Neural progenitor cell (in vitro differentiated cells): ENCODE measurements around the genes PDE1B, OR6C1, OR6C65, RAB5B, RPL41 and MYL6B.

DNA sequence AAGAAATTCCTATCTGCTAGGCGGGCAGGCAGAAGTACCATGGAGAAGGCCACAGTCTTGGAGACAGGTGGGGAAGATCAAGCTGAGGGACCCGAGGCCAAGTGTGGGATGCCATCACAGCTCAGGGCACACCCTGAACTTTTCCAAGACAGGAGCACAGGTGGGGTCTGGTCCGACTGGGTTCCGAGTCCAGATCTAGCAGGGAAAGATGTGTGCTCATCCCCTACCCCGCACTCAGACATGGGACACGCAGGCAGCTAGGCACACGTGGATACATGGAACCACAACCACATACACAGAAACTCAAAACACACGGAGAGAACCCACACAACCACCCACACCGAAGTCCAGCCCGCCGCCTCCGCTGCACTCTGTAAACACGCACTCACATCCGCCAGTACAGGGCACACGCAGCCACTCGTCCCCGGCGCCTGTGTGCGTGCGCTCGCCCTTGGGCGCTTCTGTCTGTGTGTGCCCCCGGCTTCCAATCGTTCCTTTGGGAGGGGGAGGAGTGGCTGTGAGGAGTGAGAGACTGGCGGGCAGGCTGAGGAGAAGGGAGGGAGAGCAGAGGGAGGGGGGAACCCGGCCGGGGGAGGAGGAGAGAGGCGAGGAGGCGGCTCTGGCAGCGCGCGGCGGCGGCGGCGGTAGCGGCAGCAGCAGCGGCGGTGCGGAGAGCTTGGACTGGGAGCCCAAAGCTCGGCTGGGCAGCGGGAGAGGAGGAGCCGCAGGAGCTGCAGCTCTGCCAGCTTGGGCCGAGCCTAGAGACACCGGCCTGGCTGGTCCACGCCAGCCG, at the start of gene PDE1B:
Gene PDE1B (plus strand): TSS at position 625 of the 793 bp plus-strand sequence.
- RAMPAGE, long total RNA: no peak

GRCh38 chr12:54983474-54984074, 988 bp downstream of the TESPA1 start:
- RAMPAGE, long total RNA: no peak

DNA sequence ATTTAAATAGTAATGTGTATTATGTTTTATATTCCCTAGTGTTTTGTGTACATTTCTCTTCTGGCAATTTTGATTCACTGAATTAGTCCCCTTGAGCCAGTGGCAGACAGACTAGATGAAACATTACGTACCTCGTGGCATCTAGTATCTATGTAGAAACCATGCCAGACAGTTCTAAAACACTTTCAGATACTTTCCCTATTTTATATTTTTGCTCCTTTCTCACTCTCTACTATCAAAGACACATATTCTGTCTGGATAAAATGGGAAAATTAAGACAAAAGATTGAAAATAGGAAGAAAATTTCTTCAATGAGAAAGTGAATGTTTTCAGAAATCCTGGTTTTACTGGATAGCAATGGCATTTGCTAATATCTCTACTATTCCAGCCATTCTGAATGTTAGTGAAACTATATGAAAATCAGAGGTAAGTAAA, at the start of gene OR6C1:
Gene OR6C1 (plus strand): TSS at position 170 of the 435 bp plus-strand sequence.
- RAMPAGE, long total RNA: no peak

DNA sequence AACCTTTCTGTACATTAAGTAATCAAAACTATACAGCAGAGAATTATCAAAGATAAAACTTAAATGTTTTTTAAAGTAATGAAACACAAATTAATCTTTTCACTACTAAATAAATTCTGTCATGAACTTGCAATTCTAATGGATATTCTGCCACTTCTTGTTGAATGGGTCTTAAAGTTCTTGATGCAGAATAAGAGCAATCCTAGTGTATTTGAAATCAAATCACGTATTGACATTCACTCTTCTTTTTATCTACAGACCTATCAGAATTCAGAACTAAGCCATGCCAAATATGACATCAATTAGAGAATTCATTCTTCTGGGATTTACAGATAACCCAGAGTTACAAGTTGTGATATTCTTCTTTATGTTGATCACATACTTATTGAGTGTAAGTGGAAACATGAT, at the start of gene OR6C65:
Gene OR6C65 (plus strand): TSS at position 284 of the 408 bp plus-strand sequence.
- RAMPAGE, long total RNA: no peak

GRCh38 chr12:55483759-55484111, 8.4 kb upstream of the OR6C68 start:
- RAMPAGE, long total RNA: no peak

DNA sequence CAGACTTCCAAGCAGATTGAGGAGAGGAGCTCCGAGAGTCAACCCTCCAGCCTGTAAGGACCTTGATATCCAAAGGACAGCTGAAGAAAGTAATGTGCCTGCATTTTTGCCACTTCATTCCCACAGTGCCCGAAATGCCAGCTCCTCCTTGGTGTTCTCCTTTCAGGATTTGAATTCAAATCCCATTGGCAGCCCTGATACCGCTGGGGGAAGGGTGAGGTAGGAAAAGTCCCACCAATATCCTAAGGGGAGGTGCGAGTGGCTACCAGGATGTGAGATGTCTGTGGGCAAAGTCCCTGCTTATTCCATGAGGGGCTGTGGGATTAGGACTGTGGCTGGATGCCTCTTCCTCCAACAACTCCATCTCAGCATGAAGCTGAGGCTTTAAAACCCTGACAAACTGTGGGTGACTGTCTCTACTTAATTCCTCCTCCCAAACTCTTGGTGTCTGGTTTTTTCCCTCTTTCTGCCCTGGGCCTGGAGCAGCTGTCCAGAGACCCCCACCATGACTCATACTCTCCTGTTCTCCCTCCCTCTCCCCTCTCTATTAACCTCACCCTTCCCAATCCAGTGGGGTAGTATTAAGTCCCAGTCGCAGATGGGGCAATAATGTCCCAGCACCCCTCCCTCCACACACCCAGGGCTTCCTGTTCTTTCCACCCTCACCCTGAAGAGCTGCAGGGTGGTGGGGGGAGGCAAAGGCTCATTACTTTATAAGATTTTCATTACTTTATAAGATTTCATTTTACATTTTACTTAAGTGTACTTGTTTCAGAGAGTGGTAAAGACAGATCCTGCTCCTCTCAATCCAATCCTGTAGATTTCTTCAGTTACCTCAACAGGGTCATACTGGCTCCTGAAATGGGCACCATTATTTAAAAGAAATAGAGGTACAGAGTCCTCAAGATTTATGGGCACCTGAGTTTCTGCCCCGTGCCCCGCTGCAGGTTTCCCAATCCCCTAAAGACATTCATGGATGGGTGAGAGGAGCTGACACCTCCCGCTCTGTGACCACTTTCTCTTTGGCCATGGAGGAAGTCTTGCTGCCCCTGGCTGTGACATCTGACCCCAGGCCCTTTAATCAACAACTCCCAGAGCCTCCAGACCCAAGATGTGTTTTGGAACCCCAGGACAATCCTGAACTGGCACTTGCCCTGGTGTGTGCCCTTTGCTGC, 2.1 kb upstream of the DNAJC14 start:
- RAMPAGE, long total RNA: no peak

DNA sequence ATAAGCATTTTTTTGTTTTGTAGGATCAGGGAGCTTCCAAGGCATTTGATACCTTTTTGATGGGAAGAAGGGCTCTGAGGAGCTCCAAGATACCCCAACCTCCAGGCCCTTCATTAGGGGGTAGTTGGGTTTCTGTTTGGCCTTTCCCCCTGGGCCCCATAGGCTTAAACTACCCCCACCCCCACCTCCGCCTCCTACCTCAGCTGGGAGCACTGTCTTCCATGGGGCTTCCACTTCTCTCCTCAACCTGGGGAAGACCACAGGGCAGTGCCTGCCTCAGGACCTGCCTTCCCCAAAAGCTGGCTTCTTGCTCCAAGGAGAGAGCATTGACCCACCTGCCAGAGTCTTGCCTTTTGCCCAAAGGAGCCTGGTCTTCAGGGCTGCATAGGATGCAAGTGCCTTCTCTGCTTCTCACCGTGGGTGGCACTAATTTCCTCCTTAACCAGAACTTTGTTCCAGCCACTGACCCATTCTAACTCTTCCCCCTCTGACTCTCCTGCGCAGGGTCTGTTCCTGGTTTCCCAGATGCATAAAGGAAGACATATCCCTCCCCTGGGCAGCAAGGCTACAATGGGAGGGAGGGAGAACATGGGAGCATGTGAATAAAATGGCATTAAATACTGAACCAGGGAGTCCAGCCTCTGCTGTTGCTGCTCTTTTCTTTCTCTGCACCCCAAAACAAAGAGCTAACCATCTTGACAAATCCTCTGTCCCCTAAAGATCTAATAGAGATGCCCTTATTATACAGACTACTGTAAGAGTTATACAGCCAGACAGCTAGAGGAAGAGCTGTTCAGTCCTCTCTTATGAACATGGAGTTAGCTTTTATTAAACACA, 6.5 kb upstream of the DNAJC14 start:
- RAMPAGE, long total RNA: no peak

- RAMPAGE, long total RNA: no peak
These were observed 1.4 kb downstream of the PYM1 start for GRCh38 chr12:55926198-55926707.

- RAMPAGE, long total RNA: no peak
These were observed 1.3 kb downstream of the DGKA start for GRCh38 chr12:55931860-55932988.

- RAMPAGE, long total RNA: no peak
These were observed 12.1 kb downstream of the PMEL start for GRCh38 chr12:55953401-55954522.

- RAMPAGE, long total RNA: no peak
These were observed 533 bp upstream of the RAB5B start for GRCh38 chr12:55973199-55973890.

DNA sequence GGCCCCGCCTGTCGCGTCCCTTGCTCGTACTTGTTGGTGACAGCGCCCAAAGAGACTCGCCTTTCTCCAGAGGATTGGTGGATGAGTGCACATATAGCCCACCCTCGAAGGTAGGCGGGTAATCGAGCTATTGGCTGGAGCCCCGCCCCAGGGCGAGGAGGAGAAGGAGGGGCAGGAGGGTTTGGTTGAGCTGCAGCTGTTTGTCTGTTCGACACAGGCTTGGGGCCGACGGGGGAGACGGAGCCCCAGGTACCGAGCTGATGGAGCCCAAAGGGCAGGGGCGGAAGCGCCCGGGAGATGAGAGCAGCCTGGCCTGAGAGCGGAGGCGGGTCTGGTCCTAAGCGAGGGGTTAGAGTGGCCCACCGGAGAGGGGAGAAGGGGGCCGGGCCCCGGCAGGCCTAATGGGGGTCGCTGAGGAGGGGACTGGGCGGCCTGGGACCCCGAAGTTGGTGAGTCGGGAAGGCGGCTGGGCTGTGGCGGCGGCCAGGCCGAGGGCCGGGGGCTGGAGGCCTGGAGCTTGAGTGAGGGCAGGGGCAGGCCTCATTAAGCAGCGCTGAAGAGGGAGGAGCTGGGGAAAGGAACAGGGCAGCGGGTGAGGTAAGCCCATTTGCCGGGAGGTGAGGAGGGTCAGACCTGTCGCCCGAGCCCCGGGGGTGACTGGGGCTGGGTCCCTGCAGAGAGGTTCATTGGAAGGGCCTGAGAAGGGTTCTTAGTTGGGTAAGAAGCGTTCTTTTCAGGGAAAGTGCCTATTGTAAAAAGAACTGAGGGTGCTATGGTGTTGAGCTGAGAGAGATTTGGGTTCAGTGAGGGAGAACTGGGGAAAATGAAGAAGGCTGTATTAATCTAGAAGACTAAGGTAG, at the start of gene RAB5B:
Gene RAB5B (plus strand): TSS at position 188 of the 860 bp plus-strand sequence.
- RAMPAGE, long total RNA: no peak

DNA sequence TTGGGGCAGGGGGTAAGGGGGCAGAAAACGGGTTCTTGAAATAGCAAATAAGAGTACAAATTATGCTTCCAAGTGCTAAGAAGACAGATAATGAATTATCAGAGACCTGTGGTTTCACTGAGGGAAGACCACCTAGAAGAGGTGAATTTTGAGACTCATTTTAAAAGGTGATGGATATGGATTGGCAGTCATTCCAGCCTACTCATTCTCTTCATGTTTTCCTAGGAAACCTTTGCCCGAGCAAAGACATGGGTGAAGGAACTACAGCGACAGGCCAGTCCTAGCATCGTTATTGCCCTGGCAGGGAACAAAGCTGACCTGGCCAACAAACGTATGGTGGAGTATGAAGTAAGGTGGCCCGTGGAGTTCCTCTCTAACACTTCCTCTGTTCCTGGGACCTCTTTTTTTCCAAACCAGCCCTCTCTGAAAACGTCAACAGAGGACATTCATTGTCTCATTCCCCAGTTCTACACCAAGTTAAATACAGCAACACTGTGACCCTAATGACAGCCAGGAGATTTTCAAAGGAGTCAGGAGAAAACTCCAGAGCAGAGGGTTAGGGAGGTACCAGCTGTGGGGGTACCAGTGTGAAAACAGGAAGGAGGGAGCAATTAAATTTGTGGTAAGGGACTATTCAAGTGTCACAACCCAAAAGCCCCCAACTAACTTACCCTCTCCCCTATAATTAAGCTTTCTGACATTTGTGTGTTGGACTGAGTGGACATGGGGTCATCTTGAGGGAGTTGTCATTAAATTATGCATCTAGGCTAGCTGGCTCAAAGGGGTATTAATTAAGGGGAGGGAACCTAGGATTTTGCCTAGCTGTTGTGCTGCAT, 6.4 kb upstream of the SUOX start:
- RAMPAGE, long total RNA: no peak

DNA sequence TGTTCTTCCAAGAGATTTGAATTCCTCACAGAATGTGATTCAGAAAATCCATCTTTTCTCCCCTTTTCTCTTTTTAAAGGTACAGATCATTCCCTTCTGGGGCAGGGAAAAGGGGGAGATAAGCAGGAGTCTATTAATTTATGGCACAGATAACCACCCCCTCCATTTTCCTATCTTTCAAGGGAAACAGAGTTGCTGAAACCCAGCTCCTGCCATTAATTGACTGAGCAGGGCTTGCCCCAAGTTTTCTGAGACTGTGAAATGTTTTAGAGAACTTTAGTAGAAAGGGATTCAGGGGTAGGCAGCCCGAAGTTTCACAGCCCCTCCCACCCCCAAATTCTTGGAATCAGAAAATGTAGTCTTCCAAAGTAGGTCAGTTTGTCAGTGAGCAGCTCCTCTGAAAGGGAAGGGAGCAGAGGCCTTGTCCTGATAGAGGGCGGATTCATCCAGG, 616 bp upstream of the IKZF4 start:
- RAMPAGE, long total RNA: no peak

DNA sequence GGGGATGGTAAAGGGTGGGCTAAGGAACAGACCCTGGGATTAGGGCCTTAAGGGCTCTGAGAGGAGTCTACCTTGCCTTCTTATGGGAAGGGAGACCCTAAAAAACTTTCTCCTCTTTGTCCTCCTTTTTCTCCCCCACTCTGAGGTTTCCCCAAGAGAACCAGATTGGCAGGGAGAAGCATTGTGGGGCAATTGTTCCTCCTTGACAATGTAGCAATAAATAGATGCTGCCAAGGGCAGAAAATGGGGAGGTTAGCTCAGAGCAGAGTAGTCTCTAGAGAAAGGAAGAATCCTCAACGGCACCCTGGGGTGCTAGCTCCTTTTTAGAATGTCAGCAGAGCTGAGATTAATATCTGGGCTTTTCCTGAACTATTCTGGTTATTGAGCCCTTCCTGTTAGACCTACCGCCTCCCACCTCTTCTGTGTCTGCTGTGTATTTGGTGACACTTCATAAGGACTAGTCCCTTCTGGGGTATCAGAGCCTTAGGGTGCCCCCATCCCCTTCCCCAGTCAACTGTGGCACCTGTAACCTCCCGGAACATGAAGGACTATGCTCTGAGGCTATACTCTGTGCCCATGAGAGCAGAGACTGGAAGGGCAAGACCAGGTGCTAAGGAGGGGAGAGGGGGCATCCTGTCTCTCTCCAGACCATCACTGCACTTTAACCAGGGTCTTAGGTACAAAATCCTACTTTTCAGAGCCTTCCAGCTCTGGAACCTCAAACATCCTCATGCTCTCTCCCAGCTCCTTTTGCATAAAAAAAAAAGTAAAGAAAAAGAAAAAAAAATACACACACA, 4.4 kb upstream of the RPS26 start:
- RAMPAGE, long total RNA: no peak

DNA sequence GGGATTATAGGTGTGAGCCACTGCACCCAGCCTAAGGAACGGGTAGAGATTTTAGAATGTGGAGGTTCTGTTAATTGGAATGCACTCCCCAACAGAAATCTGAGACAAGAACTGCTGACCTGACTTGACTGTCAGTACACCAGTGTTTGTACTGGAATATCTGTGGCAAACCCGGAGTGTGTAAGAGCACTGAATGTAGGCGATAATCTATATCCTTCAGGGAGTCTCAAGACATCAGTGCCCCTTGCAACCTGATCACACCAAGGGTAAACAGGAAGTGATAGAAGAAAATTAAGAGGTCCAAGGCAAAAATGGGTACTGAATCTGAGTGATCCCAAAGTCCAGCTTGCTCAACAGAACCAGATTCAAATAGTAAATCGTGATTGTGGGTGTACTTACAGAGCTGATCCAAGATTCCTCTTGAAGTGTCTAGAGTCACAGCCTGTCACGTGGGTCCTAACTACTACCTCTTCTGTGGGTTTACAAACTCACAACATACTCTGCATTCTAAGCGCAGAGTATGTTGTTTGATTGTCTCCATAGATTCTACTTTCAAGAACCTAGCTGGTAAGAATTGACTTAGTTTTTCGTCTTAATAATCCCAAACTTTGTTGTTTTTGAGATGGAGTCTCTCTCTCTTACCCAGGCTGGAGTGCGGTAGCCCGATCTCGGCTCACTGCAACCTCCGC, 3.8 kb downstream of the RPS26 start:
- RAMPAGE, long total RNA: no peak

- RAMPAGE, long total RNA: no peak
These were observed 9.4 kb upstream of the PA2G4 start for GRCh38 chr12:56094894-56095457.

- RAMPAGE, long total RNA: start-site peak on the plus strand at chr12:56116628-56116680, 2,758 and 3,720 reads in 2 replicates
These were observed at the start of gene RPL41 for GRCh38 chr12:56116413-56117520. Gene RPL41, plus strand, starts transcription at chr12:56116633.

- RAMPAGE, long total RNA: no peak
These were observed 670 bp downstream of the ZC3H10 start for GRCh38 chr12:56118713-56119158.

GRCh38 chr12:56152335-56152869, at the start of gene MYL6B:
Gene MYL6B, plus strand, starts transcription at chr12:56152587.
- RAMPAGE, long total RNA: start-site peak on the plus strand at chr12:56152595-56152620, 478 and 497 reads in 2 replicates